Measurements from ENCODE around the genes SRP68 and ST6GALNAC1.

DNA sequence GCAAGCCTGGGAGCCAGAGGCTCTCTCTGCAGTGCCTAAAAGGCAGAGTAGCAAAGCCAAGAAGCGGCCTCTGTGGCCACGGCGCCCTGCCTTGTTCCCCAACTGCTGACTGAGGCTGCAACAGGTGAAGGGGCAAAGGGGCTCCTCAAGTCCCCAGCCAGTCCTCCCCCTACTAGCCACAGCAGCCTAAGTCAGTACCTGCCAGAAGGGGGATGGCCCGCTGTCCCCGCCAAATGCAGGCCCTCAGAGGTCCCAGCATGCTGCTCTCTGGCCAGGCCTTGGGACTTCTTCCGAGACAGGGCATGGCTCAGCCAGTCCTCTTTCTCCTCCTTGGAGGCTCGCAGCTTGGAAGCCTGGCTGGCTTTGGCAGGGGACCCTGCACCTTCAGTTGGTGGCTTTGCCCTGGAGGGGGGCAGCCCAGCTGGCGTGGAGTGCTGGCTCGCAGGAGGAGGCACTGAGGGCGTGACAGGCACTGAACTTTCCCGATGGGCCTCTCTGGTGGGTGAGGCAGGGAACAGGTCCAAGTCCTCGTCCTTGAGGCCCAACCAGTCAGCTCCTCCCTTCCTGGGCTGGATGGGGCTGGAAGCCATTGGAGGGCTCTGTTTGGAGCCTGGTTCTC, 17.7 kb downstream of the FBF1 start:
- RRBS, result no CpG with 5 or more reads among the region's 12 CpGs

GRCh38 chr17:76071546-76072865, at the start of gene SRP68:
Gene SRP68 (minus strand): TSS chr17:76072517.
- RRBS, result under 1% methylated on average over 13 of the region's 72 CpGs

DNA sequence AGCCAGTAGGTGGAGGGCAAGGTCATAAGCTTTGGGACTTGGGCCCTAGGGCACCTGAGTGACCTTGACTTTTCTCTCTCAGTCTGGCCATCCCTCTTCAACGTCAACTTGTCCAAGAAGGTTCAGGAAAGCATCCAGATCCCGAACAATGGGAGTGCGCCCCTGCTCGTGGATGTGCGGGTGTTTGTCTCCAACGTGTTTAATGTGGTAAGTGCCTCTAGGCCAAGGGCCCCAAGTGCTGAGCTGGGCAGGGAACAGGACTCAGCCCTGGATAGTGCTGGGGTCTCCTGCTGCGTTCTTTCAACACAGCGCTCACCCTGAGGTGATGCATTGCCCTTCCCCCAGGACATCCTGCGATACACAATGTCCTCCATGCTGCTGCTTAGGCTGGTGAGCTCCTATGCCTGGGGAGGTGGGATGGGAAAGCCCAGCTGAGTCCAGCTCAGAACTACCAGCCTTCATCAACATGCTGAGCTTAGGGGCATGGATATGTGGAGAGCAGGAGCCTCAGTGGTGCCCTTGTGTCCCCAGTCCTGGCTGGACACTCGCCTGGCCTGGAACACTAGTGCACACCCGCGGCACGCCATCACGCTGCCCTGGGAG, 476 bp downstream of the ZACN start:
- RRBS, result no CpG with 5 or more reads among the region's 14 CpGs

DNA sequence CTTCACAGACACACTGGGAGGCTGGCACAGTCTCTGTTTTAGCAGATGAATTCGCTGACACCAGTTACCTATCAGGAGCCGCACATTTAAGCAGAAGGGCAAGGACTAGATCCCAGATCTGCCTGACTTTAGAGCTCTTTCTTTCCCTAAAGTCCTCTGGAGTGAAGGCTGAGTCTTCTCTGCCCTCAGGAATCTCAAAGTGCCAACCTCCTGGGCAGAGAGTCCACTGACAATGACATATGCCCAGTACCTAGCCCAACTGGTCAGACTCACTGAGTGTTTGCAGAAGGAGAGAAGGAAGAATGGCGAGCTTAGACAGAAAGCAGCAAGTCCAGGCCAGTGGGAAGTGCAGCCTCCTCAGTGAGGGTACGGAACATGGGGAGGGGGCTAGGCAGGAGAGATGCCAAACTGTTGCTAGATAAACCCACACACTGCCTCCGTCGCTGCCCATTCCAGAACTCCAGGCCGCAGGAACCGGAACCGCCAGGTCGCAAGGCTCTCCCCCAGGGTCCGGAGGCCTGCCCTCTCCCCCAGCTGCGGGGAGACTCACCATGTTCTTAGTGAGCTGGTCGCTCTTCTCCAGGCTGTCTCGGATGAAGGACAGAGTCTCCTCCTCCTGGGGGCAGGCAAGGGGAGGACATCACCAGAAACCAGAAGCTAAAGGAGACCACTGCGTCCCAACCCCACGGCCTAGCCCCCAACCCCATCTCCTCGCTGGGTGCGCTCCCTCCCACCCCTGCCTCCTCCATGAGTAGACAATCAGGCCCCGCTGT, 590 bp downstream of the EXOC7 start:
- RRBS, result no CpG with 5 or more reads among the region's 19 CpGs

DNA sequence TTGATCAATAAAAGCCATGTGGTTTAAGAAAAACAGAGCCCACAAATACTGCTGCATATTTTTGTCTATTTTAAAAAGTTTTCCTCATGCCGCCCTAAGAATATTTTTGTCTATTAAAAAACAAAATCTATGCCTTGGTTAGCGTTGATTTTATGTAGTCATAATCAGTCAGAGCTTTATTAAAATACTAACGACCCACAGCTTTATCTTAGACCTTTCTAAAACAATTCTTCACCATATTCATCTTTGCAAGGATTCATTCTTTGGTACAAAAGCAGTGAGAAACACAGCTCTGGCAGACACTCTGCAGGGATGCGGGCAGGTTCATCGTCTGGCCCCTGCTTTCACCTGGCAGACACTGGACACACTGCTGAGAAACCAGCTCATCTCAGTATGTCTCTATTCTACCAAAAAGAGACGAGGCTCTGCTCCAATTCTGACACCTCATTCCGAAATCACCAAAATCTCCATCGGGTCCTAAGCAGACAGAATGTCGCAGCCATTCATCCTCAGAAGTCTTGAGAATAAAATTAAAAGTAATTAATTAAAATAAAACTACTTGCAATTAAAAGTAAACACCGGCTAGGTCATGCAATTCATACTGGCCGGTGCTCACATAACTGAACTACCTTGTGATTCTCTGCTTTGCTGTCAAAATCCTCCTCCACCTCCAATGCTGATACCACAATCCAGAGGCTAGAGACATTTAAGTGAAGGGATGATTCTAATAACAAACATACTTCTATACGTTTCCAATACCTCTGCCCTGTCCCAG, 1.5 kb downstream of the RNF157 start:
- RRBS, result no CpG with 5 or more reads among the region's 12 CpGs

- RRBS, result no CpG with 5 or more reads among the region's 4 CpGs
Observed at GRCh38 chr17:76255545-76255946, 9.6 kb upstream of the UBALD2 start.

DNA sequence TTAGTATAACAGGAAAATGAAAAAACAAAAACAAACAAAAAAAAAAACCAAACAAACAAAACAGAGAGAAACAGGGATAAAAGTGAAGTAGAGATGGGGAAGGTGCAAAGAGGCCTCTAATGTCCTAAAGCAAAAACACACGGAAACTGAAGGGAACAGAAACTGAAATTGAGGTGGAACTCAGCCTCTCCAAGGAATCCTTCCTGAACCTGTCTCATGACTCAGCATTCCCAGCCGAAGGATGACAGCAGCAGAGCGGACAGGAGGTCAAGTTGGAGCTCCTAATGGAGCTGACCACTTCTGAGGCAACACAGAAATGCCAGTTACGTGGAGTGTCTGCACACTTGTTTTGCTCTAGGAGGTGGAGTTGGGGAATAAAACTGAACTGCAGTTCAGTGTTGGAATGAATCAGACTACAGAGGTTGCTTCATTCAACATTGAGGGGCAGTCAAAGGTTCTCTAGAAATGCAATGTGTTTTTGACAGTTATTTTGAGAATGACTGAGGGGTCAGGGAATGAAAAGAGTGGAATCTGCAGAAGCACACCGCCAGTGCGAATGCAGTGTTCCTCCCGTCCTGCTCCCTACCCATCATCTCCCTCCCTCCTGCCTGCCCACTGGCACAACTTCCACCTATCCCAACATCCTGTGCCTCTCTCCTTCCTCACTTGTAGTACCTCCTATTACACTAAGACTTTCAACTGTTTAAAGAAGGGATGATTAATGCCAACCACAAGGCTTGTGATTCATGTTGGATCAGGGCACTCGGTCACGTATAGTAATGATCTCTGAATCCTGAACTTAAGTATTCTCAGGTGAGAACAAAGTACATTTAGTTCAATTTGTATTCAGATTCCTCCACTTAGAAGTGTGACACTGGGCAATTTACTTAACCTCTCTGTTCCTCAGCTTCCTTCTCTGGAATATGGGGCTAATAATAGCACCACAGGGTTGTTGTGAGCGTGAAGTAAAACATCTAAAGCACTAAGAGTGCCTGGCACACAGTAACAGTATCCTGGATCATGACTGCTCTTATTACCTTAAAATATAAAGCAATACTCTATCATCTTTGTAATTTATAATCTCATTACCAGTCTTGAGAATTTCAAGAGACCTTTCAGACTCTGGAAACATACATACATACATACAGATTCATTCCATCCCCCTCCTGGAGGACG, 6.1 kb downstream of the UBE2O start:
- RRBS, result no CpG with 5 or more reads among the region's 11 CpGs

DNA sequence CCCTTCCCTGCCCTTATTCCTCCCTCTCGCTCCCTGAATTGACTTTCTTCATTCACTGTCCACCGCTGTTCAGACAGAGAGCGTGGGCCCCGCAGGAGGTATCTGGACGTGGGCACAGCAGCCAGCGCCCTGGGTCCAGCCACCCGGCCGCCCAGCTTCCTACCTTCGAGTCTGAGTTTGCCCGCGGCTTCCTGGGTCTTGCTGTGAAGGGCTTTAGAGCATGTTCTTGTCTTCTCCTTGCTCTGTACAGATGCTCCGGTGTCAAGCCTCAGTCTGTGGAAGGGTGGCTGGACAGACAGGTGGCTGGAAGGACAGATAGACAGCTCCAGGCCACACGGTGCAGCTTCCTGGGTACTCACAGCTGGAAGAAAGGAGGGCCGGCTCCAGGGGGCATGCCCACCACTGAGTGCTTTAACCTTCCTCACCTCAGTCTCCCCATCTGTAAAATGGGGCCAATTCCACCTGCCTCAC, 13.6 kb downstream of the RHBDF2 start:
- RRBS, result no CpG with 5 or more reads among the region's 14 CpGs

- RRBS, result 95% methylated on average over 7 of the region's 33 CpGs
Observed at GRCh38 chr17:76497758-76498776, 3.2 kb downstream of the RHBDF2 start.

DNA sequence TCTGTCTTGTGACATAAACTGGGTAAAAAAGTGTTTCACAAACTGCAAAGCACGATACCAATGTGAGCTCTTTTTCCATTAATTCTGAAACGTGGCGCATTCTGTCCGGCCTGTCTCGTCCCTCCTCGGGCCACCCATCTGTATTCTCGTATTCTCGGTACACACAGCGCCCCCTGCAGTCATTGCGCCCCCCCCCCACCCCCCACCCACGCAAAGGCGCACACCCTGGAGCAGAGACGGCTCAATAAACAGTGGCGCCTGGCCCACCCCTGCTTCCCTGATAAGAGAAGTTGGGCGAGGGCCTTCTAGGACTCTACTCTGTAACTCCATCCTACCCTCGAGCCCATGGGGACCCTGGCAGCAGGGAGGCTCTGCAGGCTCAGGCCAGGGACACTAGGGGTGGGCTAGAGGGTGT, 8.6 kb downstream of the CYGB start:
- RRBS, result no CpG with 5 or more reads among the region's 16 CpGs

DNA sequence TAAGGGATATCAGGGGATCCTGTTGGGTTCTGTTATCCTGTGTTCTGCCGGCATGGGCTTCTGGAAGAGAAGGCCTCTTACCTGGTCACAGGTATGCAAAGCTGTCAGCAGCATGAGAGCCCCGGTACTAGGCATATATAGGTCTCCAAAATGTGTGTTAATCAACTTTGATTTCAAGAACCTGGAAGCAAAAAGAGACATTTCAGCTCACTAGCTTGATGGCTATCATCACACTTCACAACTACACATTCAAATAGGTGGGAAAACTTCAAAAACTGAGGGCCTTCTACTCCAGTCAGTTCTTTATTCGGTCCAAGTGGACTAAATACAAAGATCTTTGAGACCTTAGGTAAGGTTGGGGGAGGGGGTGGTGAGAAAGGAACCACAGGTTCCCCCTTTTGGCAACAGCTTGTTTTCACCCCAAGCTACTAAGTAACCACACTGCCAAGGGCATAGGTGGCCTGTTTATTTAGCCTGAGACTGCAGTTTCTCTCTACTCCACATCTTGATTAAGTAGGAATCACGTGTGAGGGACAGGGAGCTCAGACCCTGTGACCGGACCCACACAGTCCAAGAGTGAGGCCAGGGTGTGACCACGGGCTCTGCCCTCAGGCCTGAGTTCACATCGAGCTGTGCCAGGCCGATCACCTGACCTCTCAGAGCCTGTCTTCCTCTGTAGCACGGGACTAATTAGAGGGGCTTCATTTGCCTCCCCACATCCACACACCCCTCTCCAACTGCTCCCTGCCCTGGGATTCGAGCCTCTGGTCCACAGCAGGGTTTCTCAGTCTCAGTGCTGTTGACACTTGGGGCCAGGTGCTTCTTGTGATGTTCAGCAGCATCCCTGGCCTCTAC, 18.1 kb downstream of the ST6GALNAC2 start:
- RRBS, result 88% methylated on average over 2 of the region's 10 CpGs

DNA sequence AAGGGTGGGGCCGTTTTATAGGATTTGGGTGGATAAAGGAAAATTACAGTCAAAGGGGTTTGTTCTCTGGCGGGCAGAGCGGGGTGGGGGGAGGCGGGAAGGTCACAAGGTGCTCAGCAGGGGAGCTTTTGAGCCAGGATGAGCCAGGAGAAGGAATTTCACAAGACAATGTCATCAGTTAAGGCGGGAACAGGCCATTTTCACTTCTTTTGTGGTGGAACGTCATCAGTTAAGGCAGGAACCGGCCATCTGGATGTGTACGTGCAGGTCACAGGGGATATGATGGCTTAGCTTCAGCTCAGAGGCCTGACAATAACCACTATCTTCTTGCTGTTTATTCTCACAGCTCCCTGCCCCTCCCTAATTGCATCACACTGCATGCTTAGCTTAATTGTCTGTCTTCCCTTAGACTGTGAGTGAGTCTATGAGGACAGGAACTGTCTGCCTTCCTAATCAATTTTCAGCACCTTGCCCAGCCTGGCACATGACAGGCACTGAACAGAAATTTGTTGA, 25.6 kb upstream of the ST6GALNAC2 start:
- RRBS, result no CpG with 5 or more reads among the region's 8 CpGs

GRCh38 chr17:76643533-76644145, at the start of gene ST6GALNAC1:
Gene ST6GALNAC1 (minus strand): TSS chr17:76643757.
- RRBS, result no CpG with 5 or more reads among the region's 8 CpGs

DNA sequence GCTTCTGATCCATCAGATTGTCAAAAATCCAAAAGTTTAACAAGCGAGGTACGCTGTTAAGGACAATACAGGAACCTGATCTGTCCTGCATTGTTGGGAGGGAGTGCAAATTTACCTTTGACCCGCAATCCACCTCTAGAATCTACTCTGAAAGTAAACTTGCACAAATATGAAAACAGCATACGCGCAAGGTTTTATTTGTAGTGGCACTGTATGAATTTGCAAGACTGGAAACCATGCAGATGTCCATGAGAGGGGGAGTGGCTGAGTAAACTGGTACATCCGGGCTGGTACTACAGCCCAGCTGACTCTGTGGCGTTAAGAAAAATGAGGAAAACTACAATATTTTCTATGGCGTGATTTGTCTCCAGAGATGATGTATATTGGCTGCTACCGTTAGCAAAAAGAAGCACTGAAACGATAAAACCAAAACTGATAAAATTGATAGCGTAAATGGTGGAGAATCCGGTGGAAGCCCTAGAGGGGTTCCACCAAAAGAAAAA, 28.9 kb upstream of the ST6GALNAC1 start:
- RRBS, result no CpG with 5 or more reads among the region's 12 CpGs

DNA sequence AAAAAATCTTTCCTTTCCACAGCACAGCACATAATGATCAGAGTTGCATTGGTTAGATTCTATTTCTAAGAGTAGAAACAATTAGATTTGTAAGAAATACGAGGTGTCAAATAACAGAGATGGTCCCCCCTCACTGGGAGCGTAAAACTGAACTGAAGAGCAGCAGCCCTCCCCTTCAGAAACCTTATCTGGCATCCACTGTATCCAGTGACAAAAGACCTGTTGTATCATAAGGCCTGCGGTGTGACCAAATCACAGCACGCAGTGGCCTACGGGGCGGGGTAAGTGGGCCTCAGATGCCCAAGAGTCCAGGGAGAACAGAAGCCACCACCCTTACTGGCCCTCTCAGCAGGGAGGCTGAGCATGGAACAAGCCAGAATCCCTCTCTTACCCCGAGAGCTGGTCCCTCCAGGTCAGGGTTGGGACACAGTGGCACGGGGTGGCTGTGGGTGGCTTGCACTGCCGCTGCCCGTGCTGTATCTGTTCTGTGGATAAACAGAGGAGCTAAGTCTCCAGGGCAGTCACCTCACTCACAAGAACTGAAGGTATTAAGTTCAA, 5.5 kb downstream of the JMJD6 start:
- RRBS, result no CpG with 5 or more reads among the region's 10 CpGs

GRCh38 chr17:76732689-76733785, 4.1 kb downstream of the SRSF2 start:
- RRBS, result no CpG with 5 or more reads among the region's 4 CpGs

GRCh38 chr17:76734337-76735407, 2.5 kb downstream of the SRSF2 start:
- RRBS, result no CpG with 5 or more reads among the region's 13 CpGs

DNA sequence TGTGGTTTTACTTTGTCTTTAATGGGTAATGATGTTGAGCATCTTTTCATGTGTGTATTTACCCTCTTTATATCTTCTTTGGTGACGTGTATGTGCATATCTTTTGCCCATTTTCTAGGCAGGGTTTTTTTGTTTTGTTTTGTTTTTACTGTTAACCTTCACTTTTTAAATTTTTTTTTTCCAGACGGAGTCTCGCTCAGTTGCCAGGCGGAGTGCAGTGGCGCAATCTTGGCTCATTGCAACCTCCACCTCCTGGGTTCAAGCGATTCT, 35.5 kb downstream of the MFSD11 start:
- RRBS, result no CpG with 5 or more reads among the region's 6 CpGs

DNA sequence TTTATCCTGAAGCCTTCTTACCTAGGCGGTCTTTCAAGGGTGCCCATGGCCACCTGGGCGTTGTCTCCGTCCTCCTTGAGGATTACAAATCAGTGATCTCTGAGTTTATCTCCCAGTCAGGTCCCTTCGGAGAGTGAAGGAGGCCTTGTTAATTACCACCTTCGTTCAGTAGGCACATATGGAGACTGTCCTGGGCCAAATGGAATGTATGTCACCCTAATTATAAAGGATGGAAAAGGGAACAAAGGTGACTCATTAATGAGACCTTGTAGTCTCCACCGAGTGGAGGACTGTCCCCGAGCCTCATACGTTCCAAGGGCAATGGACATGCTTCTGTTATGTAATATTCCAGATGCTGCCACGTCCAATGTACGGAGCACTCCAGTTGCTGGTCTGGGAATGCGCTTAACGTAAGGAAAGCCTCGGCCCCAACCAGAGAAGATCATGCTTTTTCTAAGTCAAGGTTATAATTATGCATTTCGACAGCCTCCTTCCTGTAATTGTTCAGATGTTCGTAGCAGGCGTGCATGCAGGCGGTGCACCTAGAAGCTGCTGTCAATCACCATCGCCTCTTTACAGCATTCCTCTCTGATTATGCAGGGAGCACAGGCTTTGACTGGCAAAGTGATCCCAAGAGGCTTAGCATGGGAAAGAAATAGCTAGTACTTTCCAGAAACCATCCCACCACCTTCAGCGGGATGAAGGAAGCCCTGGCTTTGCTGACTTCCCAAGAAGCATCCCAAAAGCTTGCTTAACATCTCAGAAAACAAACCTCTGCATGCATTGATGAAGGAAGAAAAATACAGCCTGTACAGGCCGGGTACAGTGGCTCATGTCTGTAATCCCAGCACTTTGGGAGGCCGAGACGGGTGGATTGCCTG, 22.3 kb upstream of the SEC14L1 start:
- RRBS, result no CpG with 5 or more reads among the region's 22 CpGs

GRCh38 chr17:77126460-77126982, 14.2 kb upstream of the SEC14L1 start:
- RRBS, result no CpG with 5 or more reads among the region's 11 CpGs